ENCODE measurements around the gene TSEN2.

DNA sequence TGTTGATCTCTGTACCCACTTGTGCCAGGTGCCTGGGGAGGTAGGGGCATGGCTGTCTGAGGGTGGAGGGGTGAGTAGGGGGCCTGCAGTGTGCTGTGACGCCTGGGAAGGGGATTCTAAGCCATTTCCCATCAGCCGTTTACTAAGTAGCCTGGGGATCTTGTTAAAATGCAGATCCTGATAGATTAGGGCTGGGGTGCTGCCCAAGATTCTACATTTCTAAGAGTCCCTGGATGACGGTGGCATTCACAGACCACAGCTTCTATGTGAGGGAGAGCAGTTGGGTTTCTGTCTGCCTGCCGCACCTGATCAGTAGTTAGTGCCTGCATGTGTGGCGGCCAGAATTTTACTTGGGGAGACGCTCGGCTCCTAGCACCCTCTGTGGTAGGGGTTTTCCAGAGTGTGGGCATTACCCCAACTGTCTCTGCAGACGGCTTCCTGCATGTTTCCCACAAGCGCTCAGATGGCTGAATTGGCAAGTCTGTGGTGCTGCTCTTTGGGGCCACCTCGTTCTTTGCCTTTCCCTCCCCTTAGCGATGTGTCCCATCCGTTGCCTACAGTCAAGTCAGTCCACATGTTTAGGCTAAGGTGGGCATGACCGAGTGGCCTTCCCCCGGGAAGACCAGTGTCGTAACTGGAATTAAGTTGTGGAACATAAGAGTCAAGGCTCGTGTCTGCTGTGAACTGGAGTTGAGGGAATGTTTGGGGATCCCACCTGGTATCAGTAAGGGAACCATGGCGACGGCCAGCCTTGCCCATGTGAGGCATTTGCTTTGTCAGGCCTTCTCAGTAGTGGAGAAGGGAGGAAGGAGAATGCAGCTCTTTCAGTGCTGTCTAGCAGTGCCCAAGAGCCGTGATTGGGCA is 8.2 kb downstream of the GHRL start:
- RRBS, result no CpG with 5 or more reads among the region's 19 CpGs

DNA sequence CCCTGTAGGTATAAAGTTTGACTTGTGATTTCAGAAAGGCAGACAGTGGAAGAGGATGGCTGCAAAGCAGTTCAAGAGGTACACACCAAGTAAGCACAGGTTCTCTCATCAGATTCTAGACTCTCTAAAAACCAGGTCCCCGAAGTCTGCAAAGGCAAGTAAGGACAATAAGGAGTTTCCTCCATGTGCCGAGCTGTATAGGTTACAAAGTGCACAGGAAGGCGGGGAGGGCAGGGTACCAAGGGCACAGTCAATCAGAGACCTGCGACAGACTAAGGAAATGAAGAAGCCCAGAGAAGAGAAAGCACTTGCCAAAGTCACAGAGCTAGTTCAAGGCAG is 1.8 kb downstream of the SEC13 start:
- RRBS, result no CpG with 5 or more reads among the region's 4 CpGs

DNA sequence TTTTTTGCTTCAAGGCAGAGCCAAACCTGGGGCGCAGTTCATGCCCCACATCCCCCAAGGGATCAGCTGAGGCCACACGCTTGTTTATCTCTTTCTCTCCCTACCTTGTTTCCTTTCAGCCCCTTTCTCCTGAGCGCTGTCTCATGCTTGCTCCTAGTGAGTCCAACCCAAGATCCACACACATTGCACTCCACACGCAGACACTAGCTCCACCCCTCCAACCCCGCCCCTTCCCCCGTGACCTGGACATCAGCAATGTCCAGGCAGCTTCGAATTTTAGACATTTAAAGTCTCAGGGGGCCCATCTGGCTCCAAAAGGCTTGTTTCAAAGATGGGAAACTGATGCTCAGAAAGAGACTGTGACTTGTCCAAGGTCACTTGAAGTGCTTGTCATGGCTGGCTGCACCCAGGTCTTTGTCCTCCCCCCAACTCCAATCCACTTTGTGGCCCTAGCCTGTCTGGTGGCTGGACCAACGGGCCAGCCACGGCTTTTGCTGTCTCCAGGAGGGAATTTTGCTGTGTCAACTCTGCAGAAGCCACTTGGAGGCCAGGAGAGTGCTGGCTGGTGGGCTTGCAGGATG is 8.8 kb downstream of the ATP2B2 start:
- RRBS, result no CpG with 5 or more reads among the region's 9 CpGs

GRCh38 chr3:10998463-10999159 is 6.1 kb downstream of the SLC6A1 start:
- RRBS, result no CpG with 5 or more reads among the region's 2 CpGs

GRCh38 chr3:11184189-11184779 is 30.0 kb downstream of the HRH1 start:
- RRBS, result no CpG with 5 or more reads among the region's 19 CpGs

DNA sequence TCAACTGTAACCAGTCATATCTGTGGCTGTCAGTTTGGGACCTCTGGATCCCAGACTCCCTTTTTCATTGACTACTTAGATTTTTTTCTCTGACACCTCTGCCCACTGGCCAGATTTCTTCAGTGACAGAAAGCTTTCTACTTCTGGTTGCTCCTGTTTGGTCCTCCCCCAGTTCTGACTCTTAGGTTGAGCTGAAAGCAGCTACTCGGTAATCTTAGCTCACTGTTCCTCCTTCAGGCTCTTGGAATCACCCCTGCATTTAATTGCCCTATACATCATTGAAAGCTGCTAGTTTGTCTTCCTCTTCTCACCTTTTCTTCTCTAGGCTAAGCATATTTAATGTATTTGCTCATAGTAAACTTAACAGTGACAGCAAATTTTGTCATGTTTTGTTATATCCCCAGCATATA is 1.0 kb downstream of the ATG7 start:
- RRBS, result no CpG with 5 or more reads among the region's 1 CpG

- RRBS, result no CpG with 5 or more reads among the region's 30 CpGs
Measured at GRCh38 chr3:11557812-11558824, 85.6 kb downstream of the VGLL4 start.

- RRBS, result no CpG with 5 or more reads among the region's 15 CpGs
Measured at GRCh38 chr3:11590988-11591935, 52.5 kb downstream of the VGLL4 start.

DNA sequence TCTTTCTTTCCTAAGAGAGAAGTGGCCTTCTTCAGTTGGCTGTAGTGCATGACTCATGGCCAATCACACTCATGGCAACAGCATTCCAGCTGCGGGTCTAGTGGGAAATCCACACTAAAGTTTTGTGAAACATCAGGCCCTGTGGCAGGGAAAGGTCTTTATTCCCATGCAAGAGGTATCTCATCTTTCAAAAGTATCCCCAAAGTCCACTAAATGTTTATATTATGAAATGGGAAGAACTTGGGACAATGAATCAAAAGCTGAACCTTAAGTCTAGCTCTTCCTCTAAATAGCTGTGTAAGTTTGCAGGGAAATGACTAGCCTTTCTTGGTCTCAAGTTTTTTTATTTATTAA is 11.7 kb upstream of the TIMP4 start:
- RRBS, result no CpG with 5 or more reads among the region's 1 CpG

DNA sequence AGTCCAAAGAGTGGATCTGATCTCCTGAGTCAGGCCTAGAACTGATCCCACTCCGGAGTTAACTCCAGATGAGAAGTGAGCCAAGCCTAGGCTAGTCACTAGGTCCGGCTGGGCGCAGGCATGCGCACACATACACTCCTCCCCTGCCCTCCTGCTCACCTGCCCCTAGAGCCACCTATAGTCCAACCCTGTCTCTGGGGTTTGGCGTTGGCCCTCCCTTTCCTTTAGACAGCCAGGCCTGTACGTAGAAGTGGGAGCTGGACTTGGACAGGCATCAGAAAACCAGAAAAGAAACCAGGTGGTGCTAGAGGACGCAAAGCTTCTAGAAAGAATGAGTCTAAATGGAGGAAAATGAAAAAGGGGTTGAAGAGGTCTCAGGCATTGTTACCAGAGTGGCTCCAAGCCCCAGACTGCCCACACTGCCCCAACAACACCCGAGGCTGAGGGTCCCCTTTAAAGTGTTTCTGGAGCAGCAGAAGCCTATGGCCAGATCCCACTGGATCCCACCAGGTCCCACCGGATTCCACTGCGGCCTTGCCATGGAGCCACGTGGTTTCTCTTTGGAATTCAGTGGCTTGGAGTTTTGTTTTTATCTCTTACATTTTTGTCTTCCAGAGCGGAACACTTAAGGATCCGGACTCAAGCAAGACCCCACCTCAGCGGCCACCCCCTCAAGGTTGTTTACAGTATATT is 24.1 kb upstream of the TIMP4 start:
- RRBS, result 85% methylated on average over 7 of the region's 14 CpGs

DNA sequence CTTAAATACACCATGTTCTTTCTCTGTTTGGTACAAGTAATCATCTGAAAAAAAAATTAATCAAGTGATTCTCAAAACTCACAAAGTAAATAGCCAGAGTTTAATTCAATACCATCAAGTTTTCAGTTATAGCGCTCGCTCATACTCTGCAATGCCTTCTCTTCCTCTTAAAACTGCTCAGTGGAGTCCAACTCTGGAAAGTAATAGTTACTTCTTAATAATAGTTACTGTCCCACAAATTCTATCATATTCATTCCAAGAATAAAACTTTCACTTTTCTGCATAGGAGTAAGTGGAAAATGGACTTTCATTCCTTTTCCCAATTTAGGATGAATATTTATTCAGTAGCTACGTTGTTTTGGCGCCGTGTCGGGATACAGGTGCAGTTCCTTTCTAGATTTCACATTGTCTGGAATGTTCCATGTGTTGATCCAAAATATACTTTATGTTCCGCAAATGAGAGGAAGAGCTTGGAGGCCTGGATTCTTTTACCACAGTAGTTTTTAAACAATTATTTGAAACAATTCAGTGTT is 23.0 kb upstream of the PPARG start:
- RRBS, result no CpG with 5 or more reads among the region's 7 CpGs

- RRBS, result no CpG with 5 or more reads among the region's 14 CpGs
Measured at GRCh38 chr3:12405734-12406425, 78.4 kb upstream of the TSEN2 start.

DNA sequence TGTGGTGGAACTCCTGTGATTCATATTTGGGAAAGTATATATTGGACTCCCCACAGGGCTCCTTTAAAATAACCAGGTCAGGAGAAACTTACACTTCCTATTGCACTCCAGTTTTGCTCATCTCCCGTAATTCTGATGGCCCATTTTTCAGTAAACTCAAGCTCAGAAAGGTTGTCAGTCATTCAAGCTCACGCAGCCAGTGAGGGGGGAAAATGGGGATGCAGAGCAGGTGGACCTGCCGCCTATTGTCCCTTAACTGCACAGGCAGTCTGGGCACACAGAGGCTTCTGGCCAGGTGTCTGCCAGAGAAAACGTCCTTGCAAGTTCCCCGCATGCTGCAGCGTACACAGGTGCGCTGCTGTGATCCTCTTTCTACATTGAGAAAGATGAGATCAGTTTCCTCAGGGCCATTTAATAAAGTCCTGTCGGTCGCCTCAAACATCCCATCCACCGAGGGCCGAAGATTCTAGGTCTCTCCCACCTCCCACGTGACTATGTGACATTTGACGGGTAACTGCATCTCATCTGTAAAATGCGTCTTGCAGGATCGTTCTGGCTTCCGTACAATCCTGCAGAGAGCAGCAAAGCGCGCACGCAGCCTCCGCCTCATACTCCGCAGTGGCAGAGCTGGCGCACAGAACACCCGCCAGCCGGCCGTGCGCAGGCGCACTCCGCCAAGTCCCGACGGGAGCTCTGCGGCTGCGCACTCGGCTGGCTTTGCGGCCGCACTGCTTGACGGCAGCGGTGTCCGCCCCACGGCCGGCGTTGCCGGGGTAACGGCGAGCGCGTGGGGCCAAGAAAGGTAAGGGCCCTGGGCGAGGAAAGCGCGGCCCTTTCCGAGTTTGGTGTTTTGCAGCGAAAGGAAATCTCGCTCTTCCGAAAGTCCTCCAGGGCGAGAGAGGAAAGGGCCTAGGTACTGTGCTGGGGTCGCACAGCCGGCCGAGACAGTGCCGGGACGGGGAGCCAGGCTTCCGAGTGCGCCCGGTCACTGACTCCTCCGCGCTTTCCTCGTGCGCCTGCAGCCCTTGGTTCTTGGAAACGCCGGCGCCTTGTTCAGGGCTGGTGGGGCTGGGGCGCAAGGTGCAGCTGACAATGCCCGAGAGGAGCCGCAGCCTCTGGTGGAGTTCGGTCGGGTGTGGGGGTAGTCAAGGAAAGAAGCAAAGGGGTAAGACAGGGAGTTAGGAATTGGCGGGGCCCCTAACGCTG is at the start of gene TSEN2:
Gene TSEN2 (plus strand): TSS at position 765 of the 1,206 bp plus-strand sequence.
- RRBS, result under 1% methylated on average over 19 of the region's 76 CpGs

- RRBS, result no CpG with 5 or more reads among the region's 17 CpGs
Measured at GRCh38 chr3:12555955-12556605, 807 bp upstream of the MKRN2 start.

DNA sequence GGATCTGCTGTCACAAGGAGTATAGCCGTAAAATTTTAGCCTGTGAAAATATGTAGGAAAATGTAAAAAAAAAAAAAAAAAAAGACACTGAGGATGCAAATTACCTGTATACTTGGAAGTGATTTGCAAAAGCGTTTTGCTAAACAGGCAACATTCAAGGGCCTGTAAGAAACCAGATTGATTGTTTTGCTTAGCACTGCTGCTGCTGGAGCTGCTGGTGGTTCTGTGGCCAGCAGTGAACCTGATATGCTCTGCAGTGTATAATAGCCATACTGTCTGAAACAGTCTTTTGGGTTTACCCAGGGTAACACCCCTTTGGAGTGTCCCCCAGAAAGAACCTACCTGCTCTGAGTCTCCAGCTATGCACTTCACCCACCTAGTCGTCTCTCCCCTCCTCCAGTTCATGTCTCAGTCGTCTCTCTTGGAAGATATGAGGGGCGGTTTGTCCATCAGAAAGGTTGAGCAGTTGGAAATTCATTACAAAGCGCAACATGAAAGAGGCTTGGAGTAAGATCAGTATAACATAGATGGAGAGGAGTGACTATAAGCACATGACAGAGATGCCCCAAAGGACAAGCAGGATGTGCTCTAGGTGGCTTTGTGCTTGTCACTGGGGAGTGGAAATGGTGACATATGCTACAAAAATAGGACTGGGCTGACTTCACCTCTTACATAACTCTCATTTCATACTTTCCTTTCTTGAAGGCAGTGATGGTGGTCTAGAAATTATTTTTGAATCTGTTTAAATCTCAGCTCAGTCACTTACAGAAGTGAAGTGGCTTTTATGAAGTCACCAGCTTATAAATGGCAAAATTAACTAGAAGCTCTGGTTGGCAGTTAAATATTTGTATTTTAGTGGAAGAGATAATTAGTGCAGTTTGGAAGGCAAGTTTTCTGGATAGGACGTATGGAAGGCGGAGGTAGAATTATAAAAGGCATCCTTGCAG is 3.8 kb downstream of the MKRN2 start:
- RRBS, result no CpG with 5 or more reads among the region's 8 CpGs

DNA sequence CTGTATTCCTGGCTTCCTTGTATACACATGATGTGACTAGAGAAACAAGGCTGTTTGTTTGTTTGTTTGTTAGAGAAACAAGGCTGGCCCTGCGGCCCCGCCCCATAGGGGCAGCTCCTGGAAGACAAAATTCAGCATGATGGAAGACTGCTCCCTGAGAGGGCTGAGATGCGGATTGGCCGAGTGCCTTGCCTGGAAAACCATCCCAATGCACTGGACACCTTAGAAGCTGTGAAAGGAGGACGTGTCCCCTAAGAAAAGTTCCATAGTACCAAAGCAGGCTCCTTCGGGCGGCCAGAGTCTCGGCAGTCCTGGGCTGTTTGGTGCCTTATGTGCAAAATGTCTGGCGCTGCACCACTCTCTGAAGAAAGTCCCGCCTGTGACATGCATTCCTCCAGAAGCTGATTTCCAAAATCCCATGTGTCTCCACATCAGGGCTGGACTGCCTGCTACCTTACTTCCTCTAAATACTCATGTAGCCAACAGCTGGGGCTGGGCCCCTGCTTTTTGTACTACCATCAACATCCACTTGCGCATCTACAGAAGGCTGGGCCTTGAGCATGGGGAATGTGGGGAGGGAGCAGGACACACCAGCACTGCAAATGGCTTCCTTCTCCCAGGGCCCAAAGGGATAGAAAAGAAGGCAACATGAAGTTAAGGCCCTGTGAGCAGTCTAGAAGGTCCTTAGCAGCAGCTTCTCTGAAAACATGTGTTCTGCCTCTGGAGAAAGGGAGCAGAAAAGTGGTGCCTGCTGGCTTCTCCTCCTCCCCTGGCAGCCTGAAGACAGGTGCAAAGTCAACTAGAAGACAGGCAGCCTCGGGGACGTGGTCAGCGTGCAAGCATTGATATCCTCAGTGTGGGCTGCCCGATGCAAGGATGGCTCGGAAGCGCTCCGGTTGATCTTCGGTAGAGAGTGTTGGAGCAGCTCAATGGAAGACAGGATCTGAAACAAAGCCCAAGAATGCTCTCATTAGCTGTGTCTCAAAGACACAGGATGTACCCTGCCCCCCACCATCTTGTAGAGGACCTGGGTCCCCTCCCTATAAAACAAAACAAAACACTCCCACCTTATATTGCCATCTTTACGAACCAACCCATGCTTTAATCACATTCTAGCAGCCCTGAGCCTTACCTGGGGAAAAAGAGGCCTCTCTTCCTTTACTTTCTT is 27.2 kb downstream of the MKRN2 start:
- RRBS, result no CpG with 5 or more reads among the region's 20 CpGs

- RRBS, result no CpG with 5 or more reads among the region's 4 CpGs
Measured at GRCh38 chr3:12592070-12592737, 35.3 kb downstream of the MKRN2 start.

- RRBS, result 25% methylated on average over 13 of the region's 29 CpGs
Measured at GRCh38 chr3:12796895-12797783, 659 bp downstream of the CAND2 start.

DNA sequence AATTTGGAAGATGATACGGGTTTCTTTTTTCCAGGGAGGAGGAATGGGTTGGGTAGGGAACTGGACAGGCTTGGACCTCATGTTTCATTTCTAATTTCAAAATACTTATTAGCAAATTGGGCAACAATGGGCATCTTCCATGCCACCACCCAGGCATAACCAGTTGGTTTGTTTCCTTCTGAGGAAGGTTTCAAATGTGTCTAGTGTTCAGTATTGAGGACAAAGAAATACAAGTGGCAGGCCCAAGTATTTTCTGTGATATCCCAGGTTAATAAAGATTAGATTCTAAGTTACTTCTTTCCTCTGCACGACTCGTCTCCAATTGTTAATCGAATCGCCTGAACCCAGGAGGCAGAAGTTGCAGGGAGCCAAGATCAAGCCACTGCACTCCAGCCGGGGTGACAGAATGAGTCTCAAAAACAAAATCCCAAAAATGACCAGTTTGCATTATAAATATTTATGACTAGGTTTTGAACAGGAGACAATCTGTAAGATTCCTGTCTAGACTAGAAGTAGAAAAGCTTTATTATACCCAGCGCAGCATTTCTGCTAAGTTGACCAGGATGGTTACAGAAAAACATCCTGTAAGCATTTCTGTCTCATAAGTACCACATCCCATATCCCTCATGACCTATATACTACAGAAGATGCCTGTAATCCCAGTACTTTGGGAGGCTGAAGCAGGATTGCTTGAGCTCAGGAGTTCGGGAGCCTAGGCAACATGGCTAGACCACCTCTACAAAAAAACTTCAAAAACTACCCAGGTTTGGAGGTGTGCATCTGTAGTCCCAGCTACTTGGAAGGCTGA is 6.7 kb downstream of the RPL32 start:
- RRBS, result no CpG with 5 or more reads among the region's 8 CpGs

DNA sequence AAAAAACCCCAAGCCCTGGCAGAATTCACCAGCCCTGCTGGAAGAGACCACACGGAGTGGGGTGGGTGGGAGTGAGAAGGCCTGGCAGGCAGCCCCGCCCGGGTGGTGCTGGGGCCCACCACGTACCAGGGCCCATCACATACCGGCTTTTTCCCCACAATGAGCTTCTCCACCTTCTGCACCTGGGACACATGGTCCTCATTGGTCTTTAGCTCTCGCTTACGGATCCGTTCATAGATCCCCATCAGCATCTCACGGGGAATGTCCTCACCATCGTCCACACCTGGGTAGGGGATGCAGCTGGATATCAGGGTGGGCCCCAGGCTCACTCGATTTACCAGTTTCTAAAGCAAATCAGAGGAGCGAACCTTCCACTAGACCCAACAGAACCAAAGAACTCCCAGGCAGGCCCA is 74.1 kb upstream of the RPL32 start:
- RRBS, result 93% methylated on average over 3 of the region's 12 CpGs

Measured in zone of skin (tissue), 1 donor.